ENCODE measurements around a stretch of chr1.

DNA sequence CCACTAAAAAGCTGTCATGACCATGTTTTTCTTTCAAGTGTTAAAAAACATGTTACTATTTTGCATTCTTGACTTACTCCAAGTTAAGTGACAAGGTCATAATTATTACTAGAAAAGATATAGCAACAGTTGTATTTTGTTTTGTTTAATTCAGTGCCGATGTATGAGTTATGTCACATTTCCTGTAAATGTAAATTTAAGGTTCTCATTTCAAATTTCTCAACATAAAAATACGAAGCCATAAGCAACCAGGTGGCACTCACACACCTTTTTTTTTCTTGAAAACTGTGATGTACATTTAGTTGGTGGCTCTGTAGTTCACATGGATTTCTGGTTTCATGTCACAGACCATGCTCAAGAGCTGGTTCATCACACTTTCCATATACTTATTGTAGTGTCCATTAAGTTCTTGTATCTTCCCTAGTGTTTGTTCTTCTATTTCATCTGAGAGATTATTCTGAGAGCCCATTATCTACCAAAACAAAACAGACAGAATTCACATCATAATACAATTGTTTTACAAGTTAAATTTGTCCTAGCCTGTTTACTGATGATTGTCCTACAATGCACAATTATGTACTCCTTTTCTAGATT, 17.3 kb downstream of the ATP6V1G3 start:
- PRO-cap: no peak
- RAMPAGE, long total RNA, 2 experiments: no peak in any of the 2 experiments

DNA sequence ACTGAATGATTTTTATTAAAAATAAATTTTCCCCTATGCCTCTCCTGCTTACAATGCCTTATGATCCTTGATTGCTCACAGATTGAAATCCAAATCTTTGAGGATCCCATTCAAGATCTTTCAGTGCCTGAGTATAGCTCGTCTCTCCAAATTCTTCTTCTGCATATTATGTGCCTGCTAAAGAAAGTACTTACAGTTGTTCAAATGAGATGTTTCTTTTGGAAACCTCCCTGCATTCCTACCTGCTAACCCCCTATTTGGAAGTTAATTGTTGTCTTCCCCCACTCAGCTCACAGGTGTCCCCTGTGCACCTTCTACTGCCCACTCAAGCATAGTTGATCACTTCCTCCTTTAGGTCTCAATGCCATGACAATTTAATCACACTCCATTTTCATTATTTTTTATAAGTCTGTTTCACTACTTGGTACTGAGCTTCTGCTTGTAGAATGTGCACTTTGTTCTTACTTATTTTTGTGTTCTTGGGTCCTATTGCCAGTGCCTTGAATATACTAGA, 16.3 kb upstream of the PTPRC start:
- PRO-cap: no peak
- RAMPAGE, long total RNA, 2 experiments: no peak in any of the 2 experiments

GRCh38 chr1:198633435-198633951, 5.3 kb upstream of the PTPRC start:
- PRO-cap: no peak
- RAMPAGE, long total RNA, 2 experiments: no peak in any of the 2 experiments

- PRO-cap: no peak
- RAMPAGE, long total RNA, 2 experiments: no peak in any of the 2 experiments
Observed at GRCh38 chr1:198643164-198643583, 4.3 kb downstream of the PTPRC start.

DNA sequence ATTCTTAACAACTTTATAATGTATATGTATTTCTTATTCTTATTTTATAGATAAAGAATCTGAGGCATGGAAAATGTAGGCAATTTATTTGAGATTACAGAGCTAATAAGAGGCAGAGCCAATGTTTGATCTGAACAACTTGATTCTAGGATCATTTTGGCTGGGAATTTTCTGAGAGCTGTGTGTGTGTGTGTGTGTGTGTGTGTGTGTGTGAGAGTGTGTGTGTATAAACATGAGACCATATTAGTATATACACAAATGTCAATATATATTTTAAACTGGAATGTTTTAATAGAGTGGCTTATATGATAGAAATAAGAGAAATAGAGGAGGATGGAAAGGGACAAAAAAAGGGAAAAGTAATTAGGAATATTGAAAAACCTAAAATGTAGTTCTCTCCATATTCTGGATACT, 23.4 kb downstream of the PTPRC start:
- PRO-cap: no peak
- RAMPAGE, long total RNA, 2 experiments: no peak in any of the 2 experiments

DNA sequence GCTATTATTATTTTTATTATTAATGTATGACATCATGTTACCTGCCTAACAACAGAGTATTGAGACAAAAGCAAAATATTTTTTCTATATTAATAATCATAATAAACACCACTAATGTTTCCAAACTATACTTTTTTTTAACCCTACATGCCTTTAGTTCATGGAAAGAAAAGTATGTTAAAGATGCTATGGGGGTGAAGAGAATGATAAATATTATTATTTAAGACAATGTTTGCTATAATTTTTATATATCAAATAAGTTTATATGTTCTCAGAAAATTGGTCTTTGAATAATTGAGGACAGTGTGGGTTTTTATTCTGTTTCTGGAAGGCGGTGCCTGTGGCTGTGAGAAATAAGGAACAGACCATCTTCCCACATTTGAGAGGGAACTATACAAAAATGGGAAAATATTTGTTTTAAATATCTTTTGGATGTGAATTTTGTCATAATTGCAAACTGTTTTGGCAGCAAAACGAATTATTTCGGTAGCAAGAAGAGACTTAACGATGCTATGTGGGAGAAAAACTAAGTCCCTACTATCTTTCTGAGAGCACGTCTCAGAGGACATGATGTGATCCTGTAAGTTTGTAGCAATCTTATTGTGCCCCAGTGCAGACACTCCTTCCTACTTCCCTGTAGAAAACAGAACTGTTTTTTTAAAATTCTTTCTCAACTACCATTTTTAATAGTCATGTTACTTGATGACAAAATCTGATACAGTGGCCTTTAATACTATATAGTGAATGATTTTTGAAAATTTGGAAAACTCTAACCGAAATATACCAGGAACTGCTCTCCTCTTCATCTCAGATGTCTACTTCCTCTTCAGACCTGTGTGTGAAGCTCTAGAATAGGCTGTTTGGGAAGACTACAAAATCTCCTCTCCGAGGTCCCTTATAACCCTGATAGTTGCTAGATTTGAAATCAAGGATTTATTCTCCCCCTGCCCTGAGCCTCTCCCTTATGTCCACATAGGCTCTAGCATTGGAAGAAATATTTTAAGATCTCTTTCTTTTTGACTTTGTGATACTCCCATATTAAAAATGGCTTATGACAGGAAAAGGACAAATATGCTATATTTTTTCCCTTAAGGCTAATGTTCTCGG, 25.4 kb downstream of the PTPRC start:
- PRO-cap: no peak
- RAMPAGE, long total RNA, 2 experiments: no peak in any of the 2 experiments

GRCh38 chr1:198665847-198666228, 27.0 kb downstream of the PTPRC start:
- PRO-cap: no peak
- RAMPAGE, long total RNA, 2 experiments: no peak in any of the 2 experiments

GRCh38 chr1:198892073-198892572, 253.3 kb downstream of the PTPRC start:
- PRO-cap: no peak
- RAMPAGE, long total RNA, 2 experiments: no peak in any of the 2 experiments

DNA sequence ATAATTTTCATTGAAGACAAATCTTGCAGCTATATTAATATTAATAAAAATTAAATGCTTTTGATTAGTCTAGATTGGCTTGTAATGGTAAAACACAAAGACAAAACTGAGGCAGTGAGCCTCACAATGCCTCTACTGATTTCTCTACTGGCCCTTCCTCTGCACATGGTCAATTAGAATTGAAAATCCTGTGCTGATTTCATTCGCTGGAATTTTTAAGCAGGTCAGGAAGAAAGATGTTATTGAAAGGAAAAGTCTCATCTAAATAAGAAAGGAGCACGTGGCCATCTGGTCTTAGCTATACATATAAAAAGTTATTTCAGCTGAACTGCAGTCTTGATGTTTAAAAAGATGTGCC, 293.4 kb downstream of the PTPRC start:
- PRO-cap: no peak
- RAMPAGE, long total RNA, 2 experiments: no peak in any of the 2 experiments

DNA sequence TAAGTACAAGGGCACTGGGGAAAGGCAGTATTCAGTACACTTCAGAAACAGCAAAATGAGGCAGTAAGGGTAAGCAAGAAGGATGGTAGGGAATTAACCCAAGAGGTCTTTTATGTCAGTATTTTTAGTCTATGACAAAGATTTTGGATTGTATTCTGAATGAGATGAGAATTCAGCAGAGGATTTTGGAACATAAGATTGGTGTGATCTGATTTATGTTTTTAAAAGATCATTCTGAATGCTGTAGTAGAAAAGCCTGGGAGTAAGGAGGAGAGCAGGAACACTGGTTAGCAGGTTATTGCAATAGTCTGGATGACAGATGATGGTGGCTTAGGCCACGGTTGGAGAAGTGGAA, 570.9 kb upstream of the NR5A2 start:
- PRO-cap: no peak
- RAMPAGE, long total RNA, 2 experiments: no peak in any of the 2 experiments

DNA sequence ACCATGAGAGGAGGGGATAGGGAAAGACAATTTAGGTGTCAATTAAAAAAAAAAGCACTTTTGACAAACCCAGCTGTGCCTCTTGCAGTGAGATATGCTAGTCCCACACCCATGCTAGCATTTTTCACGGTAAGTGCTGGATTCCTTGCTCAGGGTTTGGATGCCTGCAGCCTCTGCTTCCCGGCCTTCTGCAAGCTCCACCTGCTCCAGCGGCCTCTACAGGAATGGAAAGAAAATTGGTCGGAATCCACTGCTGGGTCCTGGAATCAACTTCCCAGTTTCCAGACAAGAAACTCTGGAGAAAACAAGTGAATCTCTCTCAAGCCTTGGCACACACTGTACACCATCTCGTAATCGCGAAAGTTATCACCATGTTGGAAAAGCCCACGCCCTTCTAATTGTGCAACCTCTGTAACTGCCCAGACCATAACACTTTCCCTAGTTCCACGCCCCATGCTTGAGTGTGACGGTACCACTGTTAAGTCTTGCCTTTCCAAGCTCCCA, 5.9 kb downstream of the NR5A2 start:
- PRO-cap: no peak
- RAMPAGE, long total RNA, 2 experiments: no peak in any of the 2 experiments

DNA sequence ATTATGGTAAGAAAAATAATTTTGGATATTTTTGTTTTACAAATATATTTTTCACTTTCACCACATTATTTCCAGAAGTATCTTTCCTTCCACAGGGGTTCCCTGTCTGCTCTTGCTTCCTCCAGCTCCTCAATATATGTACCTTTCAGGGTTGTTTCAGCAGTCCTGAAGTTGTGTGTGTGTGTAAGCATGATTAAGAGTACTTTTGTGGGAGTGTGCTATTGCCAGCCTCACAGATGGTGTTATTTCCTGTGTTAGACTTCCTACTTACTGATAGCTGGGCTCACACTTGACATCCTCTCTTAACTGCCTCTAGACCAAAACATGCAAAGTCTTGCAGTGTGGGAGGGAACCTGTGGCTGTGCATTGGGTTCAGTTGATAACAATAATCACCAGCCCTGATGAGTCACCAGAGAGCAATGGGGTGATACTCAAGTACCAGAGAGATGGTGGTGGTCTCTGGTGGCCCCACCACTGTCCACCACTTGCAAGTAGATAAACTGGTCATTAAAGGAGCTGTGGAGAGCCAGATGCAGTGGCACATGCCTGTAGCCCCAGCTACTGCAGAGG, 126.6 kb downstream of the NR5A2 start:
- PRO-cap: no peak
- RAMPAGE, long total RNA, 2 experiments: no peak in any of the 2 experiments

DNA sequence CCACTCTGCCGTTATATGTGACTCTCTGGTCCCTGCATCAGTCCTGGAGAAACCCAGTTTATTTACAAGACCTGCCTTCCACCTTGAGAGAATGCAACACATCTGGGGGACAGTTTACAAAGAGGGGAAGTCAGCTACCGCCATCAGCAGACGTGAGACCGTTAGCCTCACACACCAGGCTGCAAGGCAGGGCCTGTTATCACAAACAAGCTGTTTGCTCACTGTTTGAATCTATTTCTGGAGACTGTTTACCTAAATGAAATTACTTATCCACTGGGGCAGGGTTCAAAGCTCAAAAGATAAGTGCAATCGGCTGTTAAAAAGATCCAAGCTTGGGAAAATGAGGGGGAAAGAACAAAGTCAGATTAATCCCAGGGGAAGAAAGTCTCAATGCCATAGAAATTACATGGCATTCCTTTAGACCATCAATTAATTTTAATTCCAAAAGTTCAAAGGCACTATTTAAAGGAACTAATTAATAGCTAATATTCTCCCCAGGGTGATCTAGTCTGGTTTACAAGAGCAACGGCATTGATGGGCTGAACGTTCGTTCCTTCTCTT, 134.4 kb downstream of the ZNF281 start:
- PRO-cap: no peak
- RAMPAGE, long total RNA, 2 experiments: no peak in any of the 2 experiments

GRCh38 chr1:200301937-200302942, 107.6 kb downstream of the ZNF281 start:
- PRO-cap: no peak
- RAMPAGE, long total RNA, 2 experiments: no peak in any of the 2 experiments

- PRO-cap: no peak
- RAMPAGE, long total RNA, 2 experiments: no peak in any of the 2 experiments
Observed at GRCh38 chr1:200852265-200852938, 20.4 kb upstream of the GPR25 start.

GRCh38 chr1:201374580-201375597, 2.6 kb downstream of the TNNT2 start:
- PRO-cap: no peak
- RAMPAGE, long total RNA, 2 experiments: no peak in any of the 2 experiments

GRCh38 chr1:201382430-201382846, 5.0 kb upstream of the TNNT2 start:
- PRO-cap: no peak
- RAMPAGE, long total RNA, 2 experiments: no peak in any of the 2 experiments

GRCh38 chr1:201448855-201449524, 20.0 kb downstream of the PHLDA3 start:
- PRO-cap: no peak
- RAMPAGE, long total RNA, 2 experiments: no peak in any of the 2 experiments

- PRO-cap: no peak
- RAMPAGE, long total RNA, 2 experiments: no peak in any of the 2 experiments
Observed at GRCh38 chr1:201498786-201499373, 8.0 kb downstream of the CSRP1 start.

DNA sequence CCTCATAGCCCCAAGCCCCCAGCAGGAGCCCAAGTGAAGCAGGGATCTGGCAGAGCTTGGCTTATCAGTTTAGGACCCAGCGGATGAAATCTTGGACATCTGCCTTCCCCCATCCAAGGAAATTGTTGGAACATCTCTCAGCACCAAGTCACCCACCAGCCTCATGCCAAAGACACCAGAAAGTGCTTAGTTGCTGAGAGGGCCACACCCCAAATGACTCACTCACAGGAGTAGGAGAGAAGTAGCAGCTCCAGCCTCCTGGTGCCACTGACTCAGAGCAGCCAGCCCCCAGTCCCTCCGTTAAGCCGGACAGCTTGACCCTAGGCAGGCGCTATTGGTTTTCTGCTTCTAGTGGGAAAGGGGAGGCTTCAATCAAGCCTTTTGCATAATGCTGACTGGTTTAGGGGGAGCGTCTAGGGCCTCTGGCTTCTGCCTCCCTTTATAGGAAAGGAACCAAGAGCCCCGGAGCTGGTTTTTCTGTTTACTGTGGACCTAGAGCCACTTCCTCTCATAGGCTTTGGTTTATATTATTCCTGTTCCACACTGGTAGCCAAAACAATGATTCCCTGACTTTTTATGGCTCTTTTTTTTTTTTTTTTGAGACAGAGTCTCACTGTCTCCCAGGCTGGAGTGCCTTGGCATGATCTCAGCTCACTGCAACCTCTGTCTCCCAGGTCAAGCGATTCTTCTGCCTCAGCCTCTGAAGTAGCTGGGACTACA, 114.2 kb upstream of the IPO9 start:
- PRO-cap: no peak
- RAMPAGE, long total RNA, 2 experiments: no peak in any of the 2 experiments

Data from prostate gland (tissue), 2 donors.